HT1080 (cell line): ENCODE results near the gene RB1.

DNA sequence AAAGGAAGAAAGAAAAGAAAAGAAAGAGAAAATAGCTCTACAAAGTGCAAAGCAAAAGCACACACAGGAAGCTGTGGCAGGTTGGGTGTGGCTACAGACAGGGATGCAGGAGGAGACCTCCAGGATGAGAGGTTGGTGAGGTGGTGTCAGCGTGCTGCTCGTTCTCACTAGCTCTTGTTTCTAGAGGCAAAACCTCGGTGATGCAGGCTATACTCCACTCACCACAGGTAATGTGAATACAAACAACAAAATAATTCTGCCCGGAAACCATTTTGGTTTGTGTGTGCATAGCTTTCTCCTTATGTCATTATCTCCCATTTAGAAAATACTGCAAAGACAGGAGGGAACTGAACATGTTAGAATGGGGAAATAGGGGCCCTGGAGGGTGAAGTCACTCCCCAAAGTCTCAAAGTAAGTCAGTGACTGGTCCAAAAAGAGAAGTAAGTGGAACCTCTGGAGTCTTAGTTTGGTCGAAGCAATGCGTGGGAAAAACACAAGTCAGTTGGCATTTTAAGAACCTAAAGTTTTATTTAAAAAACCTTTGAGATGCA, 9.4 kb downstream of the LCP1 start:
RAMPAGE:
- cytosol, long total RNA = no peak
- long total RNA = no peak
- nucleus, long total RNA = no peak

GRCh38 chr13:46384617-46385583, 2.2 kb downstream of the RUBCNL start:
RAMPAGE:
- cytosol, long total RNA = no peak
- long total RNA = no peak
- nucleus, long total RNA = no peak

DNA sequence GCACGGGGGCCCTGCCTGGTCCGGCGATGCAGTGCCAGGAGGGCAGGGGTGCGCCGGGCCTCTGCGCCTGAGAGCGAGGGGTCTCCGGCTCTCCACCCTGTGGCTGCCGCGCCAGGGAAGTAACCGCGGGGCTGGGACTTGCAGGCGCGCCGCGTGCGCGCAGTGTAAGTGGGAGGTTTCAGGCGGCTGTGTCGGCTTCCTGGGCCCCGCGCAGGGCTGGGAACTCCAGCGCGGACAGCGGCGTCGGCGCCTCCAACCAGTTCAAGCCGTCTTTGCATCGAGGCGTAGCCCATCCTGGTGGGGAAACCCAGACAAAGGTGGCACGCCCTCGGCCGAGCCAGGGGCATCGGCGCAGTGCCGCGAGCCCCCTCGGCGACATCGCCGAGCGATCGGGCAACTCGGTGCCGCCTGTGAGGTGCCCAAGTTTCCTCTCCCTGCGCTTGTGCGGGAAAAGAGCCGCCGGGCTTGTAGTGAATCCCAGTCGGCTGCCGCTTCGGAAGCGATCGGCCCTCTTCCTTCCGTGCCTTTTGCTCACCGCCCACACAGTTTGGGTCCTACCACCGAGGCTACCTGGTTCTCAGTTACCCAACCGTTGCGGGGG, 1.0 kb downstream of the LRCH1 start:
RAMPAGE:
- cytosol, long total RNA = no peak
- long total RNA = no peak
- nucleus, long total RNA = no peak

GRCh38 chr13:46554483-46555156, 1.6 kb downstream of the LRCH1 start:
RAMPAGE:
- cytosol, long total RNA = no peak
- long total RNA = no peak
- nucleus, long total RNA = no peak

DNA sequence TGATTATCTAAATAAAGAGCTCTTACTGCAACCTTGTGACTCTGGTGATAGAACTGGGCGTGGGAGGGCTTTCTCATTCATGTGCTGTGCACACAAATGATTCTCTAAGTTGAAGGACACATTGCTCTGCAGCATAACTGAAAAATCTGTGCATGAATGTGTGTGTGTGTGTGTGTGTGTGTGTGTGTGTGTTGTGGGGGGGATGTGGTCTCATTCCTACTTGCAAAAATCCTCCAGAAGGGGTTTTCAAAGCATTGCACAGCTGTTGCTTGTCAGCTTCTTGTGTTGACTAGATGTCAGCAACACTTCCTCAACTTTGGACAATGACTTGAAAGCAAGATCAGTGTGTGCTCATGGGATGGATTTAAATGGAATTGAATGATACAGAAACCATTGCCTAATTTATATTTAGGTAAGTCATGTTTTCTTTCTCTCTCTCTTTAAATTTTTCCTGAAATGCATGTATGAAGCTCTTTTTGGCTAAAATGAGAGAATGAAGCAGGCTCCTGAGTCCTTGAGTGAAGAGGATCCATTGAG, 22.5 kb downstream of the LRCH1 start:
RAMPAGE:
- cytosol, long total RNA = no peak
- long total RNA = no peak
- nucleus, long total RNA = no peak

DNA sequence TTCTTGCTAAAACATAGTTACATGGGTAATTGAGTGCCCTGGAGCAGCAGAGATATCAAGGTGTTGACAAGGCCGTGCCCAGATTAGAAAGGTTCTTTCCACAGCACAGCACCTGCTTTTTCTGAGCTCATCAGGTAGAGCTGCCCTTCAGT, 114.1 kb downstream of the LRCH1 start:
RAMPAGE:
- cytosol, long total RNA = no peak
- long total RNA = no peak
- nucleus, long total RNA = no peak

RAMPAGE:
- cytosol, long total RNA = no peak
- long total RNA = no peak
- nucleus, long total RNA = no peak
Observed at GRCh38 chr13:46897265-46897481, 320 bp upstream of the HTR2A start.

GRCh38 chr13:48231940-48232466, 1.0 kb upstream of the ITM2B start:
RAMPAGE:
- cytosol, long total RNA = no peak
- long total RNA = no peak
- nucleus, long total RNA = no peak

GRCh38 chr13:48252007-48252724, 19.2 kb downstream of the ITM2B start:
RAMPAGE:
- cytosol, long total RNA = no peak
- long total RNA = no peak
- nucleus, long total RNA = no peak

RAMPAGE:
- cytosol, long total RNA = no peak
- long total RNA = no peak
- nucleus, long total RNA = no peak
Observed at GRCh38 chr13:48263186-48263668, 30.2 kb downstream of the ITM2B start.

DNA sequence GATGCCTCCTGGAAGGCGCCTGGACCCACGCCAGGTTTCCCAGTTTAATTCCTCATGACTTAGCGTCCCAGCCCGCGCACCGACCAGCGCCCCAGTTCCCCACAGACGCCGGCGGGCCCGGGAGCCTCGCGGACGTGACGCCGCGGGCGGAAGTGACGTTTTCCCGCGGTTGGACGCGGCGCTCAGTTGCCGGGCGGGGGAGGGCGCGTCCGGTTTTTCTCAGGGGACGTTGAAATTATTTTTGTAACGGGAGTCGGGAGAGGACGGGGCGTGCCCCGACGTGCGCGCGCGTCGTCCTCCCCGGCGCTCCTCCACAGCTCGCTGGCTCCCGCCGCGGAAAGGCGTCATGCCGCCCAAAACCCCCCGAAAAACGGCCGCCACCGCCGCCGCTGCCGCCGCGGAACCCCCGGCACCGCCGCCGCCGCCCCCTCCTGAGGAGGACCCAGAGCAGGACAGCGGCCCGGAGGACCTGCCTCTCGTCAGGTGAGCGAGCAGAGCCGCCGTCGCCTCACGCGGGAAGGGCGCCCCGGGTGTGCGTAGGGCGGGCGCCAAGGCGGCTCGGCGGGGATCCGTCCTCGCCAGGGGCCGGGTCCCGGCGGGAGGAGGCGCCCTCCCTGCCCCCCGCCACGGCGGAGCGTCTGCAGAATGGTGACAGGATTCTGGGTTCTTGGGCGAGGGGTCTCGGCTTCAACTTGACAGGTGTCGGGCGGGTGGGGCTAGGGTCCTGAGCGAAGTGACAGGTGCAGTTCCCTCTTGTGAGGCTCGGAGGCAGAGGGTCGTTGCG, at the start of gene RB1:
Gene RB1, plus strand, starts transcription at position 185 of the 784 bp plus-strand sequence.
RAMPAGE:
- cytosol, long total RNA = no peak
- long total RNA = no peak
- nucleus, long total RNA = no peak

GRCh38 chr13:48318434-48319658, 15.3 kb downstream of the RB1 start:
RAMPAGE:
- cytosol, long total RNA = no peak
- long total RNA = no peak
- nucleus, long total RNA = no peak

RAMPAGE:
- cytosol, long total RNA = no peak
- long total RNA = no peak
- nucleus, long total RNA = no peak
Observed at GRCh38 chr13:48477548-48477761, 55.4 kb downstream of the RCBTB2 start.

DNA sequence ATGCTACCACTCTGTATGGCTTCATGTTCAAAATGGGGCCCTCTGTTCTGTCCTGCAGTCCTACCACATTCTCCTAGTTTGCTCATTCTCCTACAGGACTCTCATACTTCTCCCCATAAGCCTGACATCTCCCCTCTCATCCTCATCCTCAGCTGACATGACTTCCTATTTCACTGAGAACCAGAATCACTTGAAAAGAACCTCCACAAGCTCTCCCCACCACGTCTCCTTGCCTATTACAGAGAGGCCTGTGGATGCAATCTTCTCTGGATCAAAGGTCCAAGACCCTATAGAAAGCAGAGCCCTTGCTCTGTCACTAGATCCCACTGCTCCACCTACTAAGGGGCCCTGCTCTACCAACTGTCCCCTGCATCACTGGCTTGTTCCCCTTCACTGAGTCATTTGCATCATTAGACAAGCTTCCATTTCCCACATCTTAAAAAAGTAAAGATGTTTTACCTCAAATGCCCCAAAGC, 40.9 kb downstream of the RCBTB2 start:
RAMPAGE:
- cytosol, long total RNA = no peak
- long total RNA = no peak
- nucleus, long total RNA = no peak

RAMPAGE:
- cytosol, long total RNA = no peak
- long total RNA = no peak
- nucleus, long total RNA = no peak
Observed at GRCh38 chr13:48505553-48506695, 27.0 kb downstream of the RCBTB2 start.

DNA sequence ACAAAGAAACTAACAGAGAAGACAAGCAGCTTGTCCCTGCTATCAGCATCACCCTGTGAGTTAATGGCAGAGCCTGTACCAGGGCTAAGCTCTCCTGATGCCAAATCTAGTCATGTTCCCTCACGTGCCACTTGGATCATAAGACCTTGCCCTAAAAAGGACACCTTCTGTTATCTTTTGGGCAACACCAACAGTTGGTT, 14.8 kb downstream of the RCBTB2 start:
RAMPAGE:
- cytosol, long total RNA = no peak
- long total RNA = no peak
- nucleus, long total RNA = no peak

DNA sequence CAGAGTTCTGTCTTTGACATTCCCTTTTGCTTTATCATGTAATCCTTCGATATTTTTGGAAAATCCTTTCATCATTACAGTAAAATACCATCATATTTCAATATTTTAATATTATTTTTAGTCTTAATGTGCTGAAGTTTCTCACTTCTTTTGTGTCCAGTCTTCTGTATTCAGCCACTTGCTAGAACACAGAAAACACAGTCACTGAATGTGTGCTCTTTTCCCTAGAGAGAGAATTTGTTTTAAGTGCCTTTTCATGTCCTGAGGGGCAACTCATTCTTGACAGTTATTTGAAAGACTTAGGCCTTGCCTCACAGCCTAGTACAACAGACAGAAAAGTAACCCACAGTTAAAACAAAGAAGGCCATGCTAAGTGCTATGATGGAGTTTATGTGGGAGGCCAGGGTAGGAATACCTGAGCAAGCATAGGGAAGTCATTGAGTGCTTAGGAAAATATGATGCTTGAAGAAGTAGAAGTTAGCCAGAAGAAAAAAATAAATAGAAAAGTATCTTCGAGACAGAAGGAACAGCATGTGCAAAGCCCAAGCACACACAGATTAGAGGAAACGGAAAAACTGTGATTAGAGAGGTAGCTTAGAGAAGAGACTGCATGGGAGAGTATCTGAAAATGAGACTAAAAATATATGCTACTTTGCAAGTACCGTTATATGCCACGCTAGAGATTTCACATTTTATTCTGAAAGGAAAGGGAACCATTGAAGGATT, 120.9 kb downstream of the FNDC3A start:
RAMPAGE:
- cytosol, long total RNA = no peak
- long total RNA = no peak
- nucleus, long total RNA = no peak

GRCh38 chr13:49119218-49120686, 100.4 kb upstream of the MLNR start:
RAMPAGE:
- cytosol, long total RNA = no peak
- long total RNA = no peak
- nucleus, long total RNA = no peak

RAMPAGE:
- cytosol, long total RNA = no peak
- long total RNA = no peak
- nucleus, long total RNA = no peak
Observed at GRCh38 chr13:49847835-49848404, 55.4 kb upstream of the KPNA3 start.

DNA sequence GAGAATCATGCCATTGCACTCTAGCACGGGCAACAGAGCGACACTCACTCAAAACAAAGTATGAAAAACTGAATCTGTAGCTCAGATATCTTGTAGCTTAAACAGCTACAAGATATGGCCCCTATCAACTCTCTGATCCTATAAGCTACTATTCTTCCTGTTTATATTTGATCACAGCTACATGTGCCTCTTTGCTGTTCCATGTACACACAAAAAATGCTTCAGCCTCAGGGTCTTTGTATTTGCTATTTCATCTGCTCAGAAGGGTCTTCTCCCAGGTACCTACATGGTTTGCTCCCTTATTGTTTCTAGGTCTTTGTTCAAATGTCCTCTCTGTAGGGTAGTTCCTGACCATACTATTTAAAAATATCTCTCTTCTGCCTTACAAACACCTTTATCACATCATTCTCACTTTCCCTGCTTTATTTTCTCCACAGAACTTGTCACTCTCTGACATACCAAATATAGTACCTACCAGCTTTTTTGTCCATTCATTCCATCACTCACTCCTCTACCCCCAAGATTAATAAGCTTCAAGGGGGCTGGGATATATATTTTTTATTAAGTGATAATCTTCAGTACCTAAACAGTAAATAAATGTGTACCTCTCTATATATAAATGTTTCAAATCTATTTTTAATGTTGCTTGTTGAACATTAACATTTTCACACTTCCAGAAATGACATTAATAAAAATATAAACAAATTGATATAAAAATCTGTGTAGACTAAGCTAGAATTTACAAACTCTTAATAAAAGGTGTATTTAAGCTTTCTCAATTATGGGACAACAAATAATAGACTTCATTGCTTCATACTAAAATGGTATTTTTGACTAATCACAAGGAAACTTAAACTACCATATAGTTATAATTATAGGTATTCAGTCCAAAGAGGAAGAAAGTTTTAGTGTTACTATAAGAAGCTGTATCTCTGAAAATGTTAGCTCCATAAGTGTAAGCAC, 27.9 kb downstream of the KCNRG start:
RAMPAGE:
- cytosol, long total RNA = no peak
- long total RNA = no peak
- nucleus, long total RNA = no peak